Right ventricle myocardium (tissue), 1 donor: ENCODE measurements around a stretch of chr12.

DNA sequence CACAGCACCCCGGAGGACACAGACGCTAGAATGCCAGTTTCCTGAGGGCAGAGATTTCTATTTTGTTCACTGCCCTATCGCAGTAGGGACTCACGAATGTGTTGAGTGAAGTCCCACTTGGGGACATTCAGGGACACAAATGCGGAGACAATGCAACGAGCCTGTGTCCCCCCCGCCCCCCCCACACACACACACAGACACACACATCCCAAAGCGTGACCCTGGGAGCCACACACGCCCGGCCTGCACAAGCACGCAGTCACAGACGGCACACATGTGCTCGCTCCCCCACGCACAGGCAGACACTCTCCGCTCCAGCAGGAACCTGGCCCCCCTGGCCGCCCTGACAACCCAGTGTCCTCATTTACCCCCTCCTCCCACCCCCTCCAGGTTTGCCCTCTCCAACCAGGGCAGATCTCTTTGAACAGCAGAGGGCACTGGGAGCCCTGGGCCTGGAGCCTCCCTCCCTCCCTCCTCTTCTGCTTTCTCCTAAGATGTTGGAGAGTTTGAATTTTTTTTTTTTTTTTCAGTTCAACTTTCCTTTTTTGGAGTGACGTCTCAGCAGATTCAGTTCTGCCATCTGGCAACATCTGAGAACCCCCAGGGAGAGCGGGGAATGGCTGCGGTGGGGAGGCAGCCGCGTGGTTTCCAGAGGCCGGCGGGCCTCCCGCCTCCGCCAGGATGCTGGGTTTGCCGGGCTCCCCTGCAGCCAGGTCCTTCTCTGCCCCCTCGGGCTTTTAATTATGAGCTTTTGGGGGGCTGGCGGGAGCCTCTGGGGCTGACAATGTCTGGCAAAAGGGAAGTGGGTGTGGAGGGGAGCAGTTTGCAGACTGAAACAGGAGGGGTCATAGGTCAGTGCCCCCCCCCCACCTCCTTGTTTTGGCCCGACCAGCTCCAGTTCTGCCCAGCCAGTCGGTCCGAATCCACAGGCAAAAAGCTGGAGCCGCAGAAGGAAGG, 1.1 kb upstream of the NCOR2 start:
- PRO-cap, 2 experiments = no peak in any of the 2 experiments

GRCh38 chr12:124582132-124582544, 14.7 kb upstream of the NCOR2 start:
- PRO-cap, 2 experiments = peak in 1 of 2 experiments; most common plus-strand start chr12:124582200 (in 1)

DNA sequence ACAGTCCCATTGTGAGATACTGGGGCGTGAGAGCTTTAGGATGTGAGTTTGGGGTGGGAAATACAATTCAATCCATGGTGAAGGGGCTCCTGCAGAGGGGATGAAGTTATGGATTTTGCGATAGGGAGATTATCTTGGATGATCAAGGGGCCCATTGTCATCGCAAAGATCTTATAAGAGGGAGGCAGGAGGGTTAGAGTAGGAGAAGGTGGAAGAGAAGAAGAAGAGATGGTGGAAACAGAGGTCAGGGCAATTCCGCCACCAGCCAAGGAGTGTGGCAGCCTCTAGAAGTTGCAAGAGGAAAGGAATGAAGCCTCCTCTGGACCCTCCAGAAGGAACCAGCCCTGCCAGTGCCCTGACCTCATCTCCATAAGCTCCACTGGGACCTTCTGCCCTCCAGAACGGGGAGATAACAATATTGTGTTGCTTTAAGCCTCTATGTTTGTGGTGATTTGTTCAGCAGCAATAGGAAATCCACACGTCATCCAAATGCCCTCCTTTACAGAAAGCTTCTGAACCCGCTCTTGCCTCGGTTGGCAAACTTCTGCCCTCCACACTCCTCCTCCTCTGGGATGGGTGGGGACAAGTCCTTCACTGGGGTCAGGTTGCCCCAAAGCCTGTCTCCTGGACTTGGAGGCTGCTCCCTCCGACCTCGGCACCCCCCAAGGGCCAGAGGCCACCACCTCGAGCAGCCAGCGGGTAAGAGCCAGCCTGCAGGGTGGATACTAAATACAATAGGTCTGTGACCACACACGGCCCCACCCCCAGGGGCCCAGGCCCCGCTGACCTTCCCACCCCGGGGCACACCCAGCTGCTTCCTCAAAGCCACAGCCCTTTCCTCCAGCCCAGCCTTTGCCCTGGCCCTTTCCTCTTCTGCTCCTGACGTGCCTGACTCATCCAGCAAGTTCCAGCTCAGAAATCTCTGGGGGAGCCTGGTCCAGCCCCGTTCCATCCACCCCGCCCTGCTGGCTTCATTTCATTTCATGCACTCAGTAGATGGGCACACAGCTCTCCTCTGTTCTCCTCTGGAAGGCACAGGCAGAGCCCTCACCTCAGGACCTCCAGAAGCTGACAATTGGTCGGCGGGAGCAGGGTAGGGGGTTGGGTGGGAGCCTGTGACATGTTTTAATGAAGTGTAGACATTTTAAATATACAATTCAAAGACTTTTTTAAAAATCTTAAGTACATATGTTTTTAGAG, 58.6 kb upstream of the NCOR2 start:
- PRO-cap, 2 experiments = peak in 2 of 2 experiments; most common plus-strand start position 979 of the sequence (in 1); most common minus-strand start position 707 of the sequence (in 1)

GRCh38 chr12:124633821-124634465, 66.5 kb upstream of the NCOR2 start:
- PRO-cap, 2 experiments = no peak in any of the 2 experiments

DNA sequence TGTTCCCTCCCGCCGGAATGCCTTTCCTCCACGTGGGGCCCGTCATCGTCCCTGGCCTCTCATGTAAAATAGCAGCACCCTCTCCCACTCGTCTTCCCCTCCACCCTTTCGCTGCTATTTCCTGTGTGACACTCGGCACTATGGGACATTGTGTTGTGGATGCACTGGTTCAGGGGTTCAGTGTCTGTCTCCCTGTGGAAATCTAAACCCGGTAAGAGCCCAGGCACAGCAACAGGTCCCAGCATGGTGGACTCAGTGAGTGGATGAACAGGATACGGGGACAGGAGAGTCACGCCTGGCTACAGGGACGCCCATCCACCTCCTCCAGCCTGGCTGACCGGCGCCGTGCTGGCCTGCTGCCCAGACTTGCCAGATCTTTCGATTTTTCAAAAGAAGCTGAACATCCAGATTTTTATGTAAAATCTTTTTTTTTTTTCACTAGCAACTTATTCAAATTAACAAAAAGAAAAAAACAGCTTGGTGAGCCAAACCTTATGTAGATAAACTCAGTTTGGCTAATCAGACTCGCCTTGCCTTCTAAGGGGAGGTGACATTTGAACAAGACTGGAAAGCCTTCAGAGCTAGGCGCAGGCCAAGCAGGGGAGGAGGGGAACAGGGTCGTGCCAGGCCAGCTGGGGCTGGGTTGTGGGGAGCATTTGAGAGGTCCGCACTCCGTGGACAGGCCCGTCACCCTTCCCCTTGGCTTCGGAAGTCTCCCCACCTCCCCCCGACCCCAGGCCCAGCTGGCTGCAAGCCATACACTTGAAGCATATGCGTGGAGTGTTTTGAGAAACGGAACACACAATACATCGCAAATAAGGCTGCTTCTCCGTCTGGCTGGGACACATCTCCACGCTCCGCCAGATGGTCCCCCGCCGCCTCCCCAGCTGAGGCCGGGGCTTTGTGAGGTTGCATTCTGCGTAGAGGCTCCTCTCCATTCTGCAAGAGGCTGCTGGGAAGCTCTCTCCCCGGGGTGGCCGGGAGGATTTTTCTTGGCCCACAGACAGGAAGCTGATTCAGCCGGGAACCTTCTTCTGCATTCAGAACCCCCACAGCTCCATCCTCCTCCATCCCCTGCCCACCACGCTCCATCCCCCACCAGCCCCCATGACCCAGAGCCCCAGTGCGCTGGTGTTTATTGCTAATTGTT, 87.9 kb upstream of the NCOR2 start:
- PRO-cap, 2 experiments = peak in 2 of 2 experiments; most common plus-strand start position 578 of the sequence (in 1); most common minus-strand start position 905 of the sequence (in 2)

GRCh38 chr12:124676197-124676902, 108.9 kb upstream of the NCOR2 start:
- PRO-cap, 2 experiments = no peak in any of the 2 experiments

- PRO-cap, 2 experiments = no peak in any of the 2 experiments
Observed at GRCh38 chr12:124681826-124682469, 114.5 kb upstream of the NCOR2 start.

DNA sequence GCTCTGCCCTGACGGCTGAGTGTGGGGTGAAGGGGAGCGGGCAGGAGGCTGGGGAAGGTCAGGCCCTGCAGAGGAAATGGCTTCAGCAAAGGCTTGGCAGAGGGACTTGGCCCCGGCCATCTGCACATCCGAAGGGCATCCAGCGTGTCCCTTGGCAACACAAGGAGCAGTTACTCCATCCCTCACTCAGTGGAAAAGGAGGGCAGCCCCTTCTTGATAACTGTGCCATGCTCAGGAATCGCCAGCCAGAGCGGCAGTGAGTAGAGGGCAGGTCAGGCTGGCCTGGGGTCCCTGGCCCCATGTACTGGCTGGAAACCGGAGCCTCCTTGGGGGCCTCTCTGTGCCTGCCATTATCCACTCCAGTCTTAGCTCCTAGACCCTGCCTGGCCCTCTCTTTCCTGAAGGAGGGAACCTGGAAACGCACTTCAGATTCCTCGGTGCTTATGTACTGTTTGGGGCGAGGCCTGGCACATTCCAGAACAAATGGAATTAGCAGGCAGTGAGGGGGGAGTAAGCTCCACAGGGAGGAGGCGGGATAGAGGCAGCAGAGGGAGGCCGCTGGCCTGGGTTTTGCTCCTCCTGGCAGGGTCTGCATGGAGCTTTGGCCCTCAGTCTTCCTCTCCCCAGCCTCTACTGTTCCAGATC, 133.6 kb upstream of the NCOR2 start:
- PRO-cap, 2 experiments = peak in 2 of 2 experiments; most common plus-strand start position 528 of the sequence (in 1); most common minus-strand start position 414 of the sequence (in 2)

- PRO-cap, 2 experiments = no peak in any of the 2 experiments
Observed at GRCh38 chr12:124773845-124774552, 89.7 kb downstream of the SCARB1 start.

DNA sequence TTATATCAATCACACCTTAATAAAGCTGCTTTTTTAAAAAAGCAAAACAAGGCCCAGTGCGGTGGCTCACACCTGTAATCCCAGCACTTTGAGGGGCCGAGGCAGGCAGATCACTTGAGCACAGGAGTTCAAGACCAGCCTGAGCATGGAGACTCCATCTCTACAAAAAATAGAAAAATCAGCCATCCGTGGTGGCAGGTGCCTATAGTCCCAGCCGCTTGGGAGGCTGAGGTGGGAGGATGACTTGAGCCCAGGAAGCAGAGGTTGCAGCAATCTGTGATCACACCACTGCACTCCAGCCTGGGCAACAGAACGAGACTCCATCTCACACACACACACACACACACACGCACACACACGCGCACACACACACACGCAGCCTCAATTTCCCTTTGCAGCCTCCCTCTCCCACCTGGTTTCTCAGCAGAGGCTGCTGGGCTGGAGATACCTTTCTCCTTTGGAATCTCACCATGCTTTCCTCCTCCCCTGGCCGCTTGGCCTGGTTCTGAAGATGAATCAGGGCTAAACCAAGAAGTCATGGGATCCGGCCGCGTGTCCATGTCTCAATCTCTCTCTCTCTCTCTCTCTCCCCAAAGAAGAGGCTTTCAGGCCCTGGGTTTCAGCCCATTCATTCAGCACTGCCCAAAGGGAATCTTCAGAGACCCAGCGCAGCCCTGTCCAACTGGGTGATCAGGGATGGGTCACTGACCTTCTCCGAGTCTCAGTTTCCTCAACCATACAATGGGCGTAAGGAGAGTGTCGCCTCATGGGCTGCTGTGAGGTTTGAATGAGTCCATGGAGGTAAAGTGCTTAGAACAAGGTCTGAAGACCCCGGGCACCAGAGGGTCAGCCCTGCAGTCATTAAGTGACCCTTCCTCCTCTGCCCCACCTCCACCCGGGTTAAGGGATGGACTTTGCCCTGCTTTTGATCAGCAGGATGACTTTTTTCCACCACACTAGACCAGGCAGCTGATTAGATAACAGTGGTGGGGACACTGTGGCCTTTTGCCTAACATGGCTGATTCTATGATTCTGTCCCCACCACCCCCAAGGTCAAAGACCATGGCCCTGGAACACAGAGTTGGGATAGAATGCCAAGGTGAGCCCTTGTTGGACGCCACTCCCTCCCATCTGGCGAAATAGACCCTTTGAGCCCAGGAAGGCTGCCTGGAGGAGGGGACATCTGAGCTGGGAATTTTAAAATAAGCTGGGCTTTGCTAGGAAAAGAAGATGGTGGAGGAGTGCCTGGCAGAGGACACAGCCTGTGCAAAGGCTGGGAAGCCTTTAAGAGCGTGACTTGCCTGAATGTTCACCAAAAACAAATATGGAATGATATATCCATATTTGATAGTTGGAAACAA, 42.3 kb downstream of the SCARB1 start:
- PRO-cap, 2 experiments = no peak in any of the 2 experiments

DNA sequence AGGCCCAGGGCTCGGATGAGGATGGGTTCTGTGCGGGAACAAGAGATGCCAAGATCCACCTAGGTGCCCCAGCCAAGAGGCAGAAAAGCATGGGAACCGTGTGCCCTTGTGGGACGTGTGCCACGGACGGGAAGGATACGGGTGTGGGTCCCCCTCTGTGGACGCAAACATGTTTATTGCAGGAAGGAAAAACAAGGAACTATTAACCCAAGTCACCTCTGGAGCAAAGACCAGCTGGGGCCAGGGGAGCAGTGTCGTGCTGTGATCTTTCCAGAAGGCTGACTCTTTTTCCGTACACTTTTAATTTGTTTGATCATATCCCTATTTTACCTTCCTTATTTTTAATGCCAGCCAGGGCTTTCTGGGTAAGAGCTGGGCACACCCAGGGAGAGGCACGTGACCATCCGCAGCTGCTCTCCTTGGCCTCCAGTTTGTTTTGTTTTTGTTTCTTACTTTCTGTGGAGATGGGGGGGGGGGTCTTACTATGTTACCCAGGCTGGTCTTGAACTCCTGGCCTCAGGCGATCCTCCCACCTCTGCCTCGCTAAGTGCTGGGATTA, 20.8 kb downstream of the SCARB1 start:
- PRO-cap, 2 experiments = no peak in any of the 2 experiments

DNA sequence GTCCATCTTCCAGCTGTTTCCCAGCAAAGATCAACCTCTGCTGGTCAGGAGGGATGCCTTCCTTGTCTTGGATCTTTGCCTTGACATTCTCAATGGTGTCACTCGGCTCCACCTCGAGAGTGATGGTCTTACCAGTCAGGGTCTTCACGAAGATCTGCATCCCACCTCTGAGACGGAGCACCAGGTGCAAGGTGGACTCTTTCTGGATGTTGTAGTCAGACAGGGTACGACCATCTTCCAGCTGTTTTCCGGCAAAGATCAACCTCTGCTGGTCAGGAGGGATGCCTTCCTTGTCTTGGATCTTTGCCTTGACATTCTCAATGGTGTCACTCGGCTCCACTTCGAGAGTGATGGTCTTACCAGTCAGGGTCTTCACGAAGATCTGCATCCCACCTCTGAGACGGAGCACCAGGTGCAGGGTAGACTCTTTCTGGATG, 2.0 kb downstream of the UBC start:
- PRO-cap, 2 experiments = no peak in any of the 2 experiments

GRCh38 chr12:124912909-124913868, 1.3 kb downstream of the UBC start:
- PRO-cap, 2 experiments = no peak in any of the 2 experiments

DNA sequence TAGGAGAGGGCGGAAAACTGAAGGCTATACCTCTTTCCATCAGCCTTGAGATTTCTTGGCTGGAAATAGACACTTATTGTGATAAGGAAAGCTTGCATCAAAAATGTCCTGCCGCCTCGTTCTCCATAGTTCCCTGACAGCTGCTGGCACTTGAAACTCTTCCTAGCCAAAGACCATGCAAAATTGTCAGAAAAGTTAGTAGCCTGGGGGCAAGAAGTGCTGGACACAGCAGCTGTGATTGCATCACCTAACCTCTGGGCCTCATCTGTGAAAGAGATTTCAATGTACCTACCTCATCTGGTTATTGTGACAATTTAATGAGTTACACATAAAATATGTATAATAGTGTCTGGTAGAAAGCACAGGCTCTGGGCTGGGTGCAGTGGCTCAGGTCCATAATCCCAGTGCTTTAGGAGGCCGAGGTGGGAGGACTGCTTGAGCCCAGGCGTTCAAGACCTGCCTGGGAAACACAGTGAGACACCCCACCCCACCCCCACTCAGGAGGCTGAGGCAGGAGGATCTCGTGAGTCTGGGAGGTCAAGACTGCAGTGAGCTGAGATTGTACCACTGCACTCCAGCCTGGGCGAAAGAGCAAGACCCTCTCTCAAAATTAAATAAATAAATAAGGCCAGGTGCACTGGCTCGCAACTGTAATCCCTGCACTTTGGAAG, 9.8 kb upstream of the UBC start:
- PRO-cap, 2 experiments = no peak in any of the 2 experiments

GRCh38 chr12:124940578-124941408, 26.3 kb upstream of the UBC start:
- PRO-cap, 2 experiments = peak in 2 of 2 experiments; most common plus-strand start chr12:124940907 (in 2); most common minus-strand start chr12:124940714 (in 1)

- PRO-cap, 2 experiments = no peak in any of the 2 experiments
Observed at GRCh38 chr12:125029393-125030022, 35.7 kb upstream of the AACS start.

- PRO-cap, 2 experiments = no peak in any of the 2 experiments
Observed at GRCh38 chr12:125151161-125151782, 34.9 kb upstream of the TMEM132B start.

GRCh38 chr12:126725761-126726031, 1539.5 kb downstream of the TMEM132B start:
- PRO-cap, 2 experiments = no peak in any of the 2 experiments

DNA sequence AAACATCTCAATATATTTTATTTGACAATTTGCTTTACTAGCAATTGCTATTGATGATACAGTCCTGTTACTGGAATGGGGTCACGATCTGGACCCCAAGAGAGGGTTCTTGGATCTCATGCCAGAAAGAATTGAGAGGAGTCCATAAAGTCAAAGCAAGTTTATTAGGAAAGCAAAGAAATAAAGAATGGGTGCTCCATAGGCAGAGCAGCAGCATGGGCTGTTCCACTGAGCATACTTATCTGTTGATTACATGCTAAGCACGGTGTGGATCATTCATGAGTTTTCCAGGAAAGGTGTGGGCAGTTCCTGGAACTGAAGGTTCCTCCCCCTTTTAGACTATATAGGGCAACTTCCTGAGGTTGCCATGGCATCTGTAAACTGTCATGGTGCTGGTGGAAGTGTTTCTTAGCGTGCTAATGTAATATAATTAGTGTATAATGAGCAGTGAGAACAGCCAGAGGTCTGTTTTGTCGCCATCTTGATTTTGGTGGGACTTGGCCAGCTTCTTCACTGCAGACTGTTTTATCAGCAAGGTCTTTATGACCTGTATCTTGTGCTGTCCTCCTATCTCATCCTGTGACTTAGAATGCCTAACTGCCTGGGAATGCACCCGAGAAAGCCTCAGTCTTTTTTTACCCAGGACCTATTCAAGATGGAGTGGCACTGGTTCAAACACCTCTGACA, 1359.0 kb upstream of the TMEM132C start:
- PRO-cap, 2 experiments = no peak in any of the 2 experiments

GRCh38 chr12:127165893-127166629, 1100.9 kb upstream of the TMEM132C start:
- PRO-cap, 2 experiments = peak in 2 of 2 experiments; most common plus-strand start chr12:127166357 (in 1); most common minus-strand start chr12:127166002 (in 2)